Vagina (tissue), 1 donor: Measurements from ENCODE around the genes SMTNL1 and FAM111B.

GRCh38 chr11:57514046-57515117 is 1.1 kb downstream of the SLC43A1 start:
- PRO-cap, result bidirectional peak, plus-strand start at chr11:57514974, minus-strand start at chr11:57514860
- RAMPAGE, long total RNA, result no peak

GRCh38 chr11:57537058-57537765 is at the start of gene SMTNL1:
SMTNL1 (plus strand) TSS chr11:57537595.
- PRO-cap, result unidirectional peak, plus-strand start at chr11:57537517
- RAMPAGE, long total RNA, result no peak

DNA sequence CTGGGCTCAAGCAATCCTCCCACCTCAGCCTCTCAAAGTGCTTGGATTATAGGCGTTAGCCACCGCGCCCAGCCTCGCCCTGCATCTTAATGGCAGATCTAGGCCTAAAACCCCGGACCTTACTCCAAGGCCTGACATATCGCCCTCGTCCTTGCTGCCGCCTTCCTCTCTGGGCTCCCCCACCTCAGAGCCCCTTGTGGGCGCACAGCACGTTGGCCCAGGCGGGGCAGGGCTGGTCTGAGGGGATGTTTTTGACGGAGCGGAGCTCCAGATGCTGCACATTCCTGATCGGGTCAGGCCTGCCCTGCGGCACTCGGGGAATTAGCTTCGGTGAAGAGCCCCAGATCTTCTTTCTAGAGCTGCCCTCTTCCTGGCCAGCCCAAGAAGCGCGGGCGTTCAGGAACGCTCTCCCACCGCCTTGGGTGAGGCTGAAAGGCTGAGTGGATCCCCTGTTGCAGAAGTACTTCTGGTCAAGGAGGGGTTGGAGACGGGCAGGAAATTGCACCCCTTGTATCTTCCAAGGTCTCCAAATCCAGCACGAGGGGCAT is 12.1 kb downstream of the YPEL4 start:
- PRO-cap, result no peak
- RAMPAGE, long total RNA, result no peak

GRCh38 chr11:57646361-57647030 is 3.2 kb downstream of the YPEL4 start:
- PRO-cap, result no peak
- RAMPAGE, long total RNA, result no peak

GRCh38 chr11:57648897-57649734 is 596 bp downstream of the YPEL4 start:
- PRO-cap, result no peak
- RAMPAGE, long total RNA, result no peak

- PRO-cap, result unidirectional peak, minus-strand start at chr11:57667320
- RAMPAGE, long total RNA, result no peak
Observed at GRCh38 chr11:57666723-57667589, 958 bp upstream of the ZDHHC5 start.

- PRO-cap, result no peak
- RAMPAGE, long total RNA, result no peak
Observed at GRCh38 chr11:57791124-57791637, 29.6 kb downstream of the CTNND1 start.

DNA sequence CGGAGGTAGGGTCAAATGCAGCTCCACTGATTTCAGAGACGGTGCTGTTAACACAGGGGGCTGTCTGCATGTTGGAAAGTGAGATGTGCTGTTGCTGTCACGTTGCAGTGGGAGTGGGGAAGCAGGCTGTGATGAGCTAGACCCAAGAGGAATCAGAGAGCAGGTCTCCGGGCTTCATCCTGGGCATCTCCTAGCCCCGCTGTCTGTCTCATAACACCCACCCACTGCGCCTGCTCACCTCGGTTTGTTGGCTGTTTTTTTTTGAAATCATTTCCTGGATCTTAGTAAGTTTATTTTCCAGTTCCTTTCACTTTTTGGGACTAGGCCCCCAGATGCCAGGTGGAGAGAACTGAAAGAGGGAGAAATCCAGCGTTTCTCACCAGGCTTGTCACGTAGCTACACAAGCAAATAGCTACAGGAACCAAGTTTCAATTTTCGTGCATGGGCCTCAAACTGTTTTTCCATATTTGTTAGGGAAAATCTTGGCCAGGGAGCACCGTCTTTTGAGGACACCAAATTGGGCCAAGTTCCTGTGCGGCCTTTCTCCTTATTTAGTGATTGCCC is 501 bp downstream of the OR9Q1 start:
- PRO-cap, result no peak
- RAMPAGE, long total RNA, result no peak

- PRO-cap, result no peak
- RAMPAGE, long total RNA, result no peak
Observed at GRCh38 chr11:58576501-58577370, 1.1 kb upstream of the LPXN start.

DNA sequence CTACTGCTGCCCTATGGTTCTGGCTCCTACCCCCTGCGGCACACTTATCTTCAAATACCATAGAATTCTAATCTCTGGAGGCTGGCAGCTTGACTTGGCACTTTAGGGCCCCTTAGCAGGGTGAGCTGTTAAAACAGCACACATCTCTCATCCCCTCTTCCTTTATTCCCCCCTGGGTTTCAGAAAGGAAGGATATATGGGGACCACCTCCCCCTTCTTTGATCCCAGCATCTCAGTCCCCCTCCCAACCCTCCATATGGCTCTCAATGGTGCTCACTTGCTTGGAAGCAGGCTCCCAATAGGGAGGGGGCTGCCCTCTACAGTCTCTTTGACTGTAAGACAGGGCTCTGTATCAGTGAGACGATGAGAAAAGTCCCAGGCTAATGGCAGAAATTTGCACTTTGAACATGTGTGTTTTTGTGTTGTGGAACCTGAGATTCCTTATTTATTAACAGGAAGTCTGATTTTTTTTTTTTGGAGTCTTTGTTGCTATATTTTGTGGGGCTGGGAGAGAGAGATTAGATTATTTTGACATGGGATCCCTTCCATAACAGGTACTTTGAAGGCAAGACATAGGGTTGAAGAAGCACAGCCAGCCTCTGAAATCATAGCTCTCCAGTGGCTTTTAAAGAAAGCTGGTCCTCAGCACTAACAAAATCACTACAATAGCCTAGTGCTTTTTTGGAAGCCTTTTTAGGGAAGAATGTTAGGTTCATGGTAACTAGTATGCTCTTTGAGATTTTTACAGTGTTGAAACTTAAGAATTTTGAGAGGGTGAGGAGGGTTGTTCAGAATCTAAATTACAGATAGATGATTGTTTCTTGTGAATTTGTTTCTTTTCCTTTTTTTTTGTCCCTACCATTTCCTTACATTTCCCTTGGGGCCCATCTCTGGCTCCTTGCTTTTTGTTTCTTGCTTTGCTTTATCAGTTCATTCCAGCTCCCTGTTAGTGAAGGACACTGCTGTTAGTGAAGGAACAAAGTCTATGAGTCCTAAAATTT is 4.1 kb upstream of the CNTF start:
- PRO-cap, result no peak
- RAMPAGE, long total RNA, result no peak

GRCh38 chr11:59009568-59010047 is 70.3 kb downstream of the GLYATL1 start:
- PRO-cap, result no peak
- RAMPAGE, long total RNA, result no peak

GRCh38 chr11:59106148-59107277 is at the start of gene FAM111B:
FAM111B (plus strand) TSS chr11:59107237.
- PRO-cap, result unidirectional peak, minus-strand start at chr11:59106718; bidirectional peak, plus-strand start at chr11:59107237, minus-strand start at chr11:59107032
- RAMPAGE, long total RNA, result start-site peak on the plus strand at chr11:59107163-59107278, 8 reads

GRCh38 chr11:59145410-59145810 is 2.8 kb downstream of the FAM111A start:
- PRO-cap, result no peak
- RAMPAGE, long total RNA, result no peak

DNA sequence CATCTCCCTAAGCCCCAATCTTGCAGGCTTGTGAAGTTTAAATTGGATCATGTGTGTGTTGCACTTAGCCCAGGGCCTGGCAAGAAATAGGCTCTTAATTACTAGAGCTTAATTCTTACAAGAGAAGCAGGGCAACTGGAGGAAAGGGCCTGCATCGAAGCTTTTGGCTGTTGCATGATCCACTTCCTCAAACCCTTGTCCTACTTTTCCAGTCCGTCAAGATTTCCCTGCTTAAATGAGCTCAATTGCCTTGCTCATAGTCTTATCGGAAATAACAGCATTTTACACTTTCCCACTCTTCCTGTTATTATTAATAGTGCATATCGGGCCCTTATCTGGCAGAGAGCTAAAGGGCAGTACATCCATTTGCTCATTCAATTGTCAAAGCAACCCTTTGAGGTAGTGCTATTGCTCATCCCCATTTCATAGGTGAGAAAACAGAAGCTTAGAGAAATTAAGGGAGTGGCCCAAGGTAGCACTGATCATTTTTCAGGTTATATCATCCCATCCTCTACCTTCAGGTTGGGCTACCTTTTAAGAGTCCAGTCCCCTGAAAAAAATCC is 18.1 kb downstream of the DTX4 start:
- PRO-cap, result no peak
- RAMPAGE, long total RNA, result no peak

DNA sequence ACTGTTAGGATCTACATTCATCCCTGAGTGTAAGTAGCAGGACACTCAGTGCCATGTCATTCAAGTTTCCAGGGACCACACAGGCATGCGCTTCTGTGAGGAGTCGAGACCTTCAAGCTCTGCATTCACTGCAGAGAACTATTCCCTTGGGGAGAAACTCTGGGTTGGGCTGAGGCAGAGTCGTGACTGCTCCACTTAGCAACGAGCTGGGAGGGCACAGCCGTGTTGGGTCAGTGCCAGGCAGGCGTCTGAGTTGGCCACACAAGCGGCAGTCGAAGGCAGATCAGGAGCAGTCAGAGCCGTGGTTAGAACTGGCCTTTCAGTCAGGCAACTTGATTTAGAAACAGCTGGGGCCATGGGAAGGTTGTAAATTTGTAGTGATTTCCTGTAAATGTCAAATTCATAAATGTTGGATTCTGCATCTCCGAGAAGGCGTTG is 14.7 kb downstream of the MPEG1 start:
- PRO-cap, result no peak
- RAMPAGE, long total RNA, result no peak

GRCh38 chr11:59205611-59206048 is 7.1 kb downstream of the MPEG1 start:
- PRO-cap, result no peak
- RAMPAGE, long total RNA, result no peak

GRCh38 chr11:59223562-59224118 is 10.9 kb upstream of the MPEG1 start:
- PRO-cap, result no peak
- RAMPAGE, long total RNA, result no peak

- PRO-cap, result no peak
- RAMPAGE, long total RNA, result no peak
Observed at GRCh38 chr11:59291092-59291519, 67.6 kb upstream of the OR5AN1 start.

GRCh38 chr11:59551436-59551567 is 40.0 kb downstream of the OR4D9 start:
- PRO-cap, result no peak
- RAMPAGE, long total RNA, result no peak

GRCh38 chr11:59576780-59577108 is 38.8 kb downstream of the OSBP start:
- PRO-cap, result no peak
- RAMPAGE, long total RNA, result no peak